ENCODE measurements around the genes RB1, RCBTB1, SPRYD7, TRIM13 and KCNRG.

DNA sequence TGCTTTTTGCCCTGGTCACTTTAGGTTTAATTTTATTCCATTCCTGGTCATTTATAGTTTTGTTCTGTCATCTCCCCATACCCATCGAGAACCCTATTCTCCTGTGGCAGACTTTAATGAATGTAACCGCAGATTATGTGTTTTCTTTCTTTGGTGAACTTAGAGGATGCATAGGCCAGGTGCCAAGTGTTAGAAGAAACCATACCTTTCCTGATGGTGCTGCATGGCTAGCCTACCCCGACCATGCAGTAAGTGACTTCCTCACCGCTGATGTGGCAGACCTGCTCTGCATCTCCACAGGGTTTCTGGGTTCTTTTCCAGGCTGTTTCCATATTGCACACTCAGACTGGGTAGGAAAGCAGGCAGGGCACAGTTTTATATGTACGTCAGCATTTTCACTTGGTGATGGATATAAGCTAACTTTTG, 42.1 kb downstream of the LRCH1 start:
- PRO-cap: no peak

DNA sequence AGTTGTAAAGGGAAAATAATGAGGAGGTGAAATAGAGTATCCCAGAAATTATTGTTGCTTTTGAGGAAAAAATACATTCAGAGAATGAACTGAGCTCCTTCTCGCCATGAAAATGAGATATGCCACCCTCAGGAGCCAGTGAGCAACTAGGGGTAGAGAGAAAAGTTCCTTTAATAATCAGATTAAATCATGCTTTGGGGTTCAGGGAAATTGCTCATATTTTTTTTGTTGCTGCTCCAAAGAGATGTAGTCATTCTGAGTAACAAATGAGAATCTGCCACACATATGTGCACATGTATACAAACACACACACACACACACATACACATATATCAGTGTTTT, 411.8 kb downstream of the SUCLA2 start:
- PRO-cap: no peak

- PRO-cap: no peak
These were observed 165.2 kb downstream of the SUCLA2 start for GRCh38 chr13:47835794-47836448.

DNA sequence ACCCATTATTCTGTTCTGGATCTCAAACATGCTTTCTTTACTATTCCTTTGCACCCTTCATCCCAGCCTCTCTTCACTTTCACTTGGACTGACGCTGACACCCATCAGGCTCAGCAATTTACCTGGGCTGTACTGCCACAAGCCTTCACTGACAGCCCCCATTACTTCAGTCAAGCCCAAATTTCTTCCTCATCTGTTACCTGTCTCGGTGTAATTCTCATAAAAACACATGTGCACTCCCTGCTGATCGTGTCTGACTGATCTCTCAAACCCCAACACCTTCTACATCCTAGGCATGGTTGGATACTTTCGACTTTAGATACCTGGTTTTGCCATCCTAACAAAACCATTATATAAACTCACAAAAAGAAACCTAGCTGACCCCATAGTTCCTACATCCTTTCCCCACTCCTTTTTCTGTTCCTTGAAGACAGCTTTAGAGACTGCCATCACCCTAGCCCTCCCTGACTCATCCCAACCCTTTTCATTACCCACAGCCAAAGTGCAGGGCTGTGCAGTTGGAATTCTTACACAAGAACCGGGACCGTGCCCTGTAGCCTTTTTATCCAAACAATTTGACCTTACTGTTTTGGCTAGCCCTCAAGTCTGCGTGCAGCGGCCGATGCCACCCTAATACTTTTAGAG, 22.2 kb downstream of the NUDT15 start:
- PRO-cap: no peak

GRCh38 chr13:48239787-48240105, 6.7 kb downstream of the ITM2B start:
- PRO-cap: no peak

DNA sequence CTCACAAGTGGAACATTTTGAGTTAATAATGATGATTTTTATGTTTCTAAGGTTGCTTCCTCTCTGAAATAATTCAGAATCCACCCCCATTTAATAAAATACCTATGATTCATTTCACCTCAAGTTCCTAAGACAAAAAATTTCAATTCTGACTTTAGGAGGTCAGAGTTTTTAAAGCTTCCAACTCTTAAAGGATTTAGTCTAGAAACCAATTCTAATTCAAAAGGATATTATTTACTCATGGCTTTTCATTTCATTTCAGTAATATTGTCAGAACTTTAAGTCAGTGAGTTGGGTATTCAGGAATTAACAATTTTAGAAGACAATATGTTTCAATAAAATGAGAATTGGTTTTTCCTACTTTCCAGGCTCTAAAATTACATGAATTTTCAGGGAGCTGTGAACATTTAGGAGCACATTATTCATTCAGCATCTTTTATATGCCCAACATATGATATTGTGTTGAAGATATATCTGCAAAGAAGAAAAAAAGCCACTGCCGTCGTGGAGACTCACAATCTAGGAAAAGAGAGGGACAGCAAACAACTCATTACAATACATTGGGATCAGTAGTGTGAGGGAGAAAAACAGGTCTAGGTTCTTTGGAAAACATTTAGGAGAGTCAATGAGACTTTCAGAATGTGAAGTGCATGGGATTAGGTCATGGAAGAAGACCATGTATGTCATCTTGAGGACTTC, 29.3 kb downstream of the ITM2B start:
- PRO-cap: no peak

DNA sequence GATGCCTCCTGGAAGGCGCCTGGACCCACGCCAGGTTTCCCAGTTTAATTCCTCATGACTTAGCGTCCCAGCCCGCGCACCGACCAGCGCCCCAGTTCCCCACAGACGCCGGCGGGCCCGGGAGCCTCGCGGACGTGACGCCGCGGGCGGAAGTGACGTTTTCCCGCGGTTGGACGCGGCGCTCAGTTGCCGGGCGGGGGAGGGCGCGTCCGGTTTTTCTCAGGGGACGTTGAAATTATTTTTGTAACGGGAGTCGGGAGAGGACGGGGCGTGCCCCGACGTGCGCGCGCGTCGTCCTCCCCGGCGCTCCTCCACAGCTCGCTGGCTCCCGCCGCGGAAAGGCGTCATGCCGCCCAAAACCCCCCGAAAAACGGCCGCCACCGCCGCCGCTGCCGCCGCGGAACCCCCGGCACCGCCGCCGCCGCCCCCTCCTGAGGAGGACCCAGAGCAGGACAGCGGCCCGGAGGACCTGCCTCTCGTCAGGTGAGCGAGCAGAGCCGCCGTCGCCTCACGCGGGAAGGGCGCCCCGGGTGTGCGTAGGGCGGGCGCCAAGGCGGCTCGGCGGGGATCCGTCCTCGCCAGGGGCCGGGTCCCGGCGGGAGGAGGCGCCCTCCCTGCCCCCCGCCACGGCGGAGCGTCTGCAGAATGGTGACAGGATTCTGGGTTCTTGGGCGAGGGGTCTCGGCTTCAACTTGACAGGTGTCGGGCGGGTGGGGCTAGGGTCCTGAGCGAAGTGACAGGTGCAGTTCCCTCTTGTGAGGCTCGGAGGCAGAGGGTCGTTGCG, at the start of gene RB1:
Gene RB1, plus strand, starts transcription at position 185 of the 784 bp plus-strand sequence.
- PRO-cap: bidirectional peak, plus-strand start at position 249 of the sequence, minus-strand start at position 107 of the sequence; bidirectional peak, plus-strand start at position 494 of the sequence, minus-strand start at position 433 of the sequence

- PRO-cap: no peak
These were observed 3.6 kb downstream of the RB1 start for GRCh38 chr13:48307234-48307455.

DNA sequence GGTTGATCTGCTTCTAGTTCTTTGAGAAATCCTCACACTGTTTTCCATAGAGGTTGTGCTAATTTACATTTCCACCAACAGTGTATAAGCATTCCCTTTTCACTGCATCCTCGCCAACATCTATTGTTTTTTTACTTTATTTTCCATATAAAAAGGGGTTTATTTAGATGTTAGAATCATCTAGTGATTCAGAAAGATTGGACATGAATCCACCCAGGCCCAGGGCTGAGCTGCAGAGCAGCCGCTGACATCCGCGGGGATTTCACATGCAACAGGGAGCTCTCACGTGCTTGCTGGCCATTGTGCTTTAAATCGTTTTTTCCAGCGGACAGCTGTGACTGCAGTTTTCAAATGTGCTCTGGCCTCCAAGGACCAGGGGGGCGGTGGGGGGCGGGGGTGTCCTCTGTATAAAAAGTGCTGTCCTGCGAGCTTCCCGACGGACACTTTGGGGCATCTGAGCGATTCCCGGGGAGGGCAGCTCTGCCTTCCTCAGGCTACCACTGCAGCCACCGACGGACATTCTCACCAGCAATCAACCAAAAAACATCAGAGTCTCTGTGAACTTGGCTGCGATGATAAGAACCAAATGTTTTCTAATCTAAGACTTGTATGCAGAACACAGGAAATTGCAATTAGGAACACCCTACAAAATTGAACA, 12.5 kb downstream of the RB1 start:
- PRO-cap: no peak

- PRO-cap: no peak
These were observed 750 bp upstream of the FNDC3A start for GRCh38 chr13:48974901-48975423.

DNA sequence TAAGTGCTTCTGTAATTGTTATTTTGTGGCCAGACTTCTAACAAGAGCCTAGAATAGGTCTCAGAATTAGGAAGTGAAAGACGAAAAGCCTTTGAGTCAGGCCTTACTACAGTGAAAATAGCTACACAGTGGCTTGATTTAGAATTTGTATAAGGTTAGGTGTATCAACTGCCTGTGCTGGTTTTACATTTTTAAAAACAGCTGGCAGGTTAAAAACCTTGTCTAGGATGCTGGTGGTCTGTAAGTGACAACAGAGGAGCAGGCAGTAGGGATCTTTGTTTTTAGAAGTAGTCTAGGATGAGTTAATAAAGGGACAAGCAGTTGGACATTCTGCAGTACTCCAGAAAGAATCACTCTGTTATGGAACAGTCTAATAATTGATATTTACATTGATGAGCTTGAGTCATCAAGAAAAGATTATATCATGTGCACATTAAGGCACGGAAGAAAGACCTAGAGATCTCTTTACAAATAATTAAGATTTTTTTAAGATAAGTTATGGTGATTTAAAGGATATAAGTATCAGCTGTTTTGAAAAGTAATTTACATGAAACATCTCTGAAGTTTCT, 4.5 kb downstream of the FNDC3A start:
- PRO-cap: no peak

GRCh38 chr13:49301109-49301617, 53.4 kb downstream of the CDADC1 start:
- PRO-cap: no peak

- PRO-cap: no peak
These were observed 24.4 kb downstream of the RCBTB1 start for GRCh38 chr13:49560790-49561595.

- PRO-cap: bidirectional peak, plus-strand start at chr13:49585612, minus-strand start at chr13:49585504
These were observed at the start of gene RCBTB1 for GRCh38 chr13:49585350-49586573. Gene RCBTB1 (minus strand): TSS chr13:49585558.

DNA sequence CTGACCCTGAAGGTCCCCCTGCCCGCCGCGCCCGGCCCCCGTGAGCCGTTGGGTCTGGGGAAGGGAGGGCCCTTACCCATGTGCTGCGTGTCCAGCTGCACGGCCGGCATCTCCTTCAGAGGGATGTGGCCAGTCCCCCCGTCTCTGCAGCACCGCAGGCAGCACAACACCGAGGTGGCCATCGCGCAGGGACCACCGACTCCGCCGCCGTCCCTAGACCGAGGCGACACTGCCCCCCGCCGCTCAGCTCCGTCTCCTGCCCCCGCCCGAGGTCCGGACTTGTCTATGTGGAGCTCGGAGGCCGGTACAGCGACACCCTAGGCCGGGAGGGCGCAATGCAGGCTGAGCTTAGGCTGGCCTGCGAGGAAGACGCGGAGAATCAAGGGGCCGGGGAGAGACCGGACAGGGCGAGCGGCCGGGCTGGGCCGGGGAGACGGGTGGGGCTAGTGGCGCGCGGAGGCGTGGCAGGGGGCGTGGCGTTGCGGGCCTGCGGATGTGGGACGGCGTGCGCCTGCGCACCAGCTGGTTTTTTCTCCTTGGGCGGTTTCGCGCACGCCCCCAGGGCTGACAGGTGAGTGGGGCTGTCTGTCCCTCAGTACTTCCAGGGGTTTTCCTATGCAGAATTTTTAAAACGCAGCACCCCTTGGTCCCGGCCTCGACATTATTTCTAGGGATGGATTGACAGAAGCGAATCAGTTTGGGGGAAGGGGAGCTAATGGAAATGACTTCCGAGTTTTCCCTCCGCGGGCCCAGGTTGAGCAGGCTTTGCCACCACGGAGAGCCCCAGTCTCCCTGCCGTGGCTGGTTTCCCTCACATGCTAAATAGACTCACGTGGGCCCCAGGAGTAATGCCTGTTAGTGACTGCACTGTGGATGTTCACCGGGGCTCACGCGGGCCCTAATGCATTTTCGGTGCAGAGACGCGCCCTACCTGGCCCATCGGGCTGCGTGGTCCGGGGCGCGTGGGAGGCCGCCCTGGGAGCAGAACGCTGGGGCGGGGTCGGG, at the start of gene SPRYD7:
Gene SPRYD7, minus strand, starts transcription at position 287 of the 1,005 bp plus-strand sequence.
- PRO-cap: unidirectional peak, minus-strand start at position 258 of the sequence

DNA sequence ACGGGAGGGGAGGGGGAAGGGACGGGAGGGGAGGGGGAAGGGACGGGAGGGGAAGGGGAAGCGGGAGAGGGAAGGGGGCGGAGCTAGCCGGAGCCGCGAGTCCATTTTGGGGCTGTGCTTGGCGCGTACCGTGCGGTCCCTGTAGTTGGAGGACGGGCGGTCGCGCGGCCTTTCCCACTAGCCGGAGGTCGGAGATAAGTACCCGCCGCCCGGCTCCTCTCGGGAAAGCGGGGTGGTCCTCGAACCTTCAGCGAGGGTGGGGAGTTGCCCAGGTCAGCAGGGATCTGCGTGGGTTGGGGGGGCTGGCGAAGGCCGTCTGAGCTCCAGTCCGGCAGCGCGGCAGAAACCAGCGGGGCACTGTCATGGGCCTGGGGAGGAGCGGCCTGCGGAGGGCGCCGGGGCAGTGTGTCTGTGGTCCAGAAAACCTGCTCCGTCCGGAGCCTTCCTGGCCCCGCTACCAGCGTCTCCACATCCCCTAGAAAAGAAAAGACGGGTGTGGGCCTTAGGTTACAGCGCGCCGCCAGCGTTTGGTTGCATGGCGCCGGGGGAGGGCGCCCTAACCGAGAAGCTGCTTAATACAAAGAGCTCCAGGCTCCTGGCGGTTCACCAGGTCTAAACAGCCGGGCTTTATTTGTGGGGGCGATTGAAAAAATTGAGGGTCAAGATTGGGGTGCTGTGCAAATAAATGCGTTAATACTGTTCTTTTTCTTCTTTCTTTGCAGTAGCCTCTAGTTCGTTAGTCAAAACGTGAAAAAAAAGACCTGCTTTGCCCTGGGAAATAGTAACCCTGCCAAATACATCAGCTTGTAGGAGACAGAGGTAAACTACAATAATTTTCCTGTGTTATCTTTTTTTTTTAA, at the start of gene TRIM13:
Gene TRIM13, plus strand, starts transcription at position 98 of the 860 bp plus-strand sequence.
- PRO-cap: bidirectional peak, plus-strand start at position 144 of the sequence, minus-strand start outside the sequence

- PRO-cap: no peak
These were observed at the start of gene KCNRG for GRCh38 chr13:50015126-50015605. Gene KCNRG (plus strand): TSS chr13:50015444.

- PRO-cap: no peak
These were observed 67.4 kb downstream of the KCNRG start for GRCh38 chr13:50082436-50083243.

DNA sequence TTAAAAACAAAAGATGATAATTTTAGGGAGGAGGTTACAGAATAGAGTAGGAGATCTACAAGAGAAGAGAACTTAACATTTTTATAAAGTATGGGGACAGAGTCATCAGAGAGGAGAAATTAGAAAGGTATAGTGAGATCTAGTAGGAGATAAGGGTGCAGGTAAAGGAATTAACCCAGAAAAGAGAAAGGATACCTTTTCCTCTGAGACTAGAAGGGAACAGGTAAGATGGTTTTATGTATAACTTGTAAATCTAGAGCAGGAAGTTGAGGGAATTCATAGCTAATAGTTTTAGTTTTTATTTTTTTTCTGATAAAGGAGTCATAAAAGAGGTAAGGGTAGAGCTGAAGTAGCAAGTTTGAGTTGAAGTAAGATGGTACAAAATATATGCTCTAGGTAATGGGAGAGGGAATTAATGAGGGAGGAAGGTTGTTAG, 77.5 kb downstream of the KCNRG start:
- PRO-cap: no peak

DNA sequence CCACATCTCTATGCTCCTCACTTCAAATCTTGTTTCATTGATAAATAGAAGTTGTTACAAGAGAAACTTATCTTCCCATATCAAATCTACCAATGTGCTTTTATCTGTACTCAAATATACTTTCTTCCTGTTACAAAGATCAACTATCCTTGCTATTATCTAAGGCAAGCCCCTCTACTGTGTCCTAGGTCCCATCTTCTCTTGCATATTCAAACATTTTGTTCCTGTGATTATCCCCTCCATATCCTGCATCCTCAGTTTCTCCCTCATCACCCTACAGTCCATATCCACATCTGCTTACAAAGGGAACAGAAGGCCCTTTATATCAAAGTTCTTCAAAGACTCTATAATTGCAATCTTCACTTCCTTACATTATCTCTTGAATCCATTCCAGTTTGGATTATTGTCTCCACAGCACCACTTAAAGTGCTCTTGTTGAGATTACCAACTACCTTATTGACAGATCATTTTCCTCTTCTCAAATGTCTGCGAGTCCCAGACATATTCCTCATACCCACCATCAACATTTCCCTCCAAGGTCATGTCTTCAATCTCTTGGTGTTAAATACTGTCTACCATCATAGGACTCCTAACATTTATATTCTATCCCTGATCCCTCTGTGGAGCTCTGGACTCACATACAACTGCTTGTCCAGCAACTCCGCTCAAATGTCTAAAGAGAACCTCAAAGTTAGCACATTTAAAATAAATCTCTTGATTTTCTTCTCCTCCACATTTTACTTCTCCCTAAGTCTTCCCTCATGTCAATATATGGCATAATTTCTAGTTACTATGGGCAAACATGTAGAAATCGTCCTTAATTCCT, 99.3 kb downstream of the KCNRG start:
- PRO-cap: no peak

Measured in neutrophil (primary cell).